Vagina (tissue), 1 donor: ENCODE data around the genes SLITRK3 and WDR49.

- PRO-cap, result no peak
- RAMPAGE, long total RNA, result start-site peak on the minus strand at chr3:161429582-161429613, 25 reads
These were observed 58.0 kb upstream of the SPTSSB start for GRCh38 chr3:161429246-161429758.

DNA sequence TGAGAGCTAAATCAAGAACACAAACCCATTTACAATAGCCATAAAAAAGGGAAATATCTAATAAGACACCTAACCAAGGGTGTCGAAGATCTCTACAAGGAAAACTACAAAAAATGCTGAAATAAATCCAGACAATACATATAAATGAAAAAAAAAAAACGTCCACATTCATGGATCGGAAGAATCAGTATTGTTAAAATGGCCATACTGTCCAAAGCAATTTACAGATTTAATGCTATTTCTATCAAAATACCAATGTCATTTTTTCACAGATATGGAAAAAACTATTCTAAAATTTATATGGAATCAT is 881.0 kb downstream of the SI start:
- PRO-cap, result no peak
- RAMPAGE, long total RNA, result no peak

GRCh38 chr3:165194776-165195663 is 1.2 kb downstream of the SLITRK3 start:
- PRO-cap, result no peak
- RAMPAGE, long total RNA, result no peak

DNA sequence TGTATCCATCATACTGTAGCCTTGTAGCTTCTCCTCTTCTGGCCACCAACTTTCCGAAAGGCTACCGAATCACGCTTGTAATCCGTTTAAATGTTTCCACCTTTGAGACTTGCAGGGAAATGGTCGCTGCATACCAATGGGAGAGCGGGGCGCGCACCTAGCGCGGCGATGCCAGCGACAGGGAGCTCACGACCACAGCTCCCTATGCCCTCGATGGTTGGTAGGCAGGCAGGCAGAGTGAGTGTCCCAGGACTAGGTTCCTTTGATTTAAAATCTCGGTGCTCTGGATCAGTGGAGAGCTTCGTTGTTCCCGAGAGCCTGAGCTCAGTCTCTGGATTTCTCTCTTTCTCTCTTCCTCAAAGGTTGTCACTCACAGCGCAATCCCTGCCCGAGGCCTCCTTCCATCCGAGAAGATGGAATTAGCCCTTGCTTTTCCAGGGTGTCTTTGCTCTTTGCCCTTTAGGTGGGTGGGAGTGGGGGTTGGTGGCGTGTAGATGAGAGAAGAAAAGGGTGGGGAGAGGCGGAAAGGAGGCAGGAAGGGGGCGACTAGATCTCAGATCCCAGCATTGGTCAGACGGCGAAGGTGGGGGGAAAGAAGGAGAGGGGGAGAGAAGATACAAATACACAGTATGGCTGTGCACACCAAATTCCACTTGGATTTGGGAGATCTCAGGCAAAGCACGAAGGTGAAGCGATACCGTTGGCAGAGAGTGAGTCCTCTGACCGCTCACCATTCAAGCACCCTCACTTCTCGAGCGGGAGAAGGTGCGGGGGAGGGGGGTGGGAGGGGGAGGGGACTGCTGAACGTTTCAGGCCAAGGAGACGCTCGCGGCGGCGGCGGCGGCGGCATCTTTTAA is at the start of gene SLITRK3:
TSS of gene SLITRK3 (minus strand) at position 721 of the 857 bp plus-strand sequence.
- PRO-cap, result bidirectional peak, plus-strand start at position 820 of the sequence, minus-strand start at position 740 of the sequence
- RAMPAGE, long total RNA, result no peak

- PRO-cap, result no peak
- RAMPAGE, long total RNA, result no peak
These were observed 49.7 kb downstream of the BCHE start for GRCh38 chr3:165787474-165787931.

GRCh38 chr3:165874645-165875237 is 37.5 kb upstream of the BCHE start:
- PRO-cap, result no peak
- RAMPAGE, long total RNA, result start-site peak on the plus strand at chr3:165875058-165875073, 9 reads

DNA sequence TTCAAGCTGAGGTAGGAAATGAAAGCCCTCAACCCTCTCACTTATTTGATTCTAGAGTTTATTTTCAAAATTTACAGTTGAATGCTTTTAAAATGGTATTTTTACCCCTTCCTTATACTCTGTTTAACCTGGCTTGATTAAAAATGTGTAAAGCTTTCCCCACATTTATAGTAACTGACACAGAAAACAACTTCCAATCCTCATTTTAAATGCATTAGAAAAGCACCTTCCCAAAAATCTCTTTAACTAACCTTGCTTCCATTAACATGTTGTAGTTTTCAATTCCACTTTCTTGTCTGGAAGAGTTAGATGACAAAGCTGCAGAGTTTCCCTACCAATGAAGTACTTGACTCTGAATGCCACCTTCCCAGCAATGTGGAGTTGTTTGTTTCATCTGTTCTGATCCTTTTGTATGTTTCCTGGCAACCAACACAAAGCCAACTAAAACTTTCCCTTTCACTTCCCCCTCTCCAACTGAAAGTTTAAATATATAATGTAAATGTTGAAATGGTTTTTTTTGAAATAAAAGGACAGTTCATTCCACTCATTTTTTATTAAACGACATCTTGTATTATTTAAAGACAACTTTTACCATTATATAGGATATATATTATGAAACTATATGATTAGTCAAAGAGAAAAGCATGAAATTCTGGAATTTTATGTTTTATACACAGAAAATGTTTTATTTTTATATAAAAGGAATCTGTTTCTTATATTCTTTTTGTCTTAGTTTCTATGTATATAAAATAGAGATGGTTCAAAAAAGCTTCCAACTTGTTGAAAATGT is at the start of gene WDR49:
TSS of gene WDR49 (minus strand) at position 360 of the 790 bp plus-strand sequence.
- PRO-cap, result no peak
- RAMPAGE, long total RNA, result start-site peak on the minus strand centred at position 378 of the sequence, 48 bp wide, 13 reads

GRCh38 chr3:167735784-167736178 is 260 bp downstream of the SERPINI1 start:
- PRO-cap, result no peak
- RAMPAGE, long total RNA, result no peak

DNA sequence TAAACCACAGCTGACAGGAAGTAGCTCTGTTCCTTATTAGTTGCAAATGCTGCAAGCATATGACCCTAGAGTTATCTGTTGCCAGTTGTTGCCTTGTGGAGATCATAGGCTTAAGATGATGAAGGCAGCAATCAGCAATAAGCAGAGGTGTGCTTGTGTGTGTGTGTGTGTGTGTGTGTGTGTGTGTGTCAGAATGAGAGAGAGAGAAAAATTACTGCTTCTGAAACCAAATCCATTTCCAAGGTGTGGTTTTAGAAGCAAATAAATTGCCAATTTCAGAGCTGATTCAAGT is 141.2 kb downstream of the SERPINI1 start:
- PRO-cap, result no peak
- RAMPAGE, long total RNA, result no peak

DNA sequence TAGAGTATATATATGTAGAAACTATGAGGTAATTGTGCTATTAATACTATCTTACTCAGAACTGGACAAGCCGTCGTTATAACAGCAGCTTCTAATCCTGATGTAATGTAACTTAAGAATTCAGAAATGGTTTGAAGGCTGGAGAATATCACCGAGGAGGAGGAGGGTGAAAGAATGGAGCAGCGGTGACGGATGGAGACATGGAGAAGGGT is 44.2 kb downstream of the GOLIM4 start:
- PRO-cap, result no peak
- RAMPAGE, long total RNA, result no peak

DNA sequence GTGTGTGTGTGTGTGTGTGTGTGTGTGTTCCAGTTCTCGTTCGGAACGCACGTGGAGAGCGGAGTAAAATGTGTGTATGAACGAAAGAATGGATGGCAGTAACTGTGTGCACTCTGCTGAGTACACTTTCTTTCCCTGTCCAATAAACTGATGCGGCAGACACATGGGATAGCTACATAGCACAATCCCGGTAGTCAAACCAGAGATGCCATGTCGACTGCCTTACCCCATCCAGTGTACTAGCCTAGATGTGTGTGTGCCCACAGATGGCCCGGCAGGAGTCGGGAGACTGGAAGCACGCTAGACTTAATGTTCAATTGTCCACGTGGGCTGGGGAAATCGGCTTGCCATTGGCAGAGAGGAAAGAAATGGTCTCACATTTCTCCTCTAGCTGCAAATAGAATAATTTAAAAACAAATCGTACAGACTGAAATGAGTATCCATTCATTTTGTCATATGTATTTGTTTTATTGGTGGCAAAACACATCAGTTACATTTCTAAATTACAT is 584 bp upstream of the GOLIM4 start:
- PRO-cap, result unidirectional peak, minus-strand start at position 283 of the sequence
- RAMPAGE, long total RNA, result no peak

DNA sequence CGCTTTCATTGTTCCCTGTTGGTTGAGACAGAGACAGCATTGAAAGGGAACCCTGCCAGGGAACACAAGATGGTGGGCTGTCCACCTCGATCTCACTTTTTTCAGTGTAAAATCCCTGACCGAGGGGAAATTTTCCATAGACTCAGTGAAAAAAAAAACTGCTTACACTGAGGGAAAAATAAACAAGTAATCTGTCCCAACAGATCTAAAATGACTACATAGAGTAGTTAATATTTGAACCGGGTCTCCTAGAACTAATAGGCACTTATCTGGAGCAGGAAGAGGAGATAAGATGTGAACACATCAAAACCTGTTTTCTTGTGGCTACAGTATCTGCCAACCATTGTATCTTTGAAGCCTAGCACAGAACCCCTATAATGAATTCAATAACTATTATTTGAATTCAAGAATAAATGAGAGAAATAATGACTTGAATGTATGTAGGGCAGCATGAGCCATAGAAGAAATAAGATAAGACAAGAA is 763.5 kb upstream of the GOLIM4 start:
- PRO-cap, result no peak
- RAMPAGE, long total RNA, result no peak

- PRO-cap, result no peak
- RAMPAGE, long total RNA, result no peak
These were observed 524.7 kb downstream of the MECOM start for GRCh38 chr3:169138674-169139370.

DNA sequence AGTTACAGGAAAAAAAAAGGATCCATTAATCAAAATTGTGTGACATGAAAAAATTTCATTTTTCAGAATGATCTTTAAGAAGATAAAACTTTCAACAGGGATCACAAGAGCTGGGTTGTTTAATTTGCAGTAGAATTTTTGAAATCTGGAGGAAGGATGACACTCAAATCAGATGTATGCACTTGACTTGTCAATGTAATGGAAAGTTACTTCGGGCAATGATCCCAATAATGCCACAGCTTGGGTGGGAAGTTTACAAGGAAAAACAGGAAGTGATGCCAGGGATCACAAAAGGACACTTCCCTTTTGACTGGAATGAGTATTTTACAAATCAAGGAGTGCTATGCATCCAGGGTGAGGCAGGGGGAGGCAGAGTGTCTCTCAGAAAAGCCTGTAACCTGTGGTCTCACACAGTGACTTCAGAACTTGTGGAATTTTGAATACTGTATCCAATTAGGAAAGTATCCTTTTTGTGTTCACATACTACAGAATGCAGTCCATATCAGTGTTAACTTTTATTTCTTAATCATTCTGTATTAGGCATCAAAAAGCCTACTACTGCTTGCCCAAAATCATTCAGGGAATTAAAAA is 445.2 kb downstream of the MECOM start:
- PRO-cap, result no peak
- RAMPAGE, long total RNA, result no peak

- PRO-cap, result no peak
- RAMPAGE, long total RNA, result no peak
These were observed 420.4 kb downstream of the MECOM start for GRCh38 chr3:169243008-169243543.

DNA sequence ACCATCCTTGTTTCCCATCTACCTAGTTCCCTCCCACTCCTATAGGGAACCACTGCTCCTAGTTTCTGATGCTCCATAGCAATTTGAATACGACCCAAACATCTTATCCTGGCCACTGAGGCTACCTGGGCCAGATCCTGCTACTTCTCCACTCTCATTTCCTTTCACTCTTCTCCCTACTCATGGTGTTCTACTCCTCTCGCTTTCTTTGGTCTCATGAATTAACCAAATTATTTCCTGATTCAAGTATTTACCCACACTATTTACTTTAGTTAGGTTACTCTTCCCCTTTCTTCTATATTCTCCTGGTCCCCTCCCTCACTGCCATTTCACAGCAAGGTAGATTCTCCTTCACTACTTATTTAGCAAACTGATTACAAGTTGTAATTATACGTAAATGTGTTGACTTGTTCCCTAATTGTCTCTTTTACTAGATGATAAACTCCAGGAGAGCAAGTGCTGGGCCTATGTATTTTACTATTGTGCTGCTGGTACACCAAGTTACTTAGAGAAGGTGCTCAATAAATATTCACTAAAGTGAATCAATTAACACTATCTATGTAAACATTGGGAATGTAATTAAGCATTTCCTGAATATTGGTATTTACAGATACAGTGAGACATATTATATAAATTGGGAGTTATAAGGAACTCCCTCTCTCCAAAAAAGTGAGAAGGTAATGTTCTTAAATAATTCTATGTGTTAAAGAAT is 355.6 kb downstream of the MECOM start:
- PRO-cap, result no peak
- RAMPAGE, long total RNA, result start-site peak on the minus strand centred at position 87 of the sequence, 256 bp wide, 10 reads; start-site peak on the minus strand centred at position 475 of the sequence, 70 bp wide, 11 reads

GRCh38 chr3:169348813-169349645 is 314.5 kb downstream of the MECOM start:
- PRO-cap, result no peak
- RAMPAGE, long total RNA, result no peak

GRCh38 chr3:169667806-169669019 is 4.7 kb upstream of the MECOM start:
- PRO-cap, result no peak
- RAMPAGE, long total RNA, result no peak

DNA sequence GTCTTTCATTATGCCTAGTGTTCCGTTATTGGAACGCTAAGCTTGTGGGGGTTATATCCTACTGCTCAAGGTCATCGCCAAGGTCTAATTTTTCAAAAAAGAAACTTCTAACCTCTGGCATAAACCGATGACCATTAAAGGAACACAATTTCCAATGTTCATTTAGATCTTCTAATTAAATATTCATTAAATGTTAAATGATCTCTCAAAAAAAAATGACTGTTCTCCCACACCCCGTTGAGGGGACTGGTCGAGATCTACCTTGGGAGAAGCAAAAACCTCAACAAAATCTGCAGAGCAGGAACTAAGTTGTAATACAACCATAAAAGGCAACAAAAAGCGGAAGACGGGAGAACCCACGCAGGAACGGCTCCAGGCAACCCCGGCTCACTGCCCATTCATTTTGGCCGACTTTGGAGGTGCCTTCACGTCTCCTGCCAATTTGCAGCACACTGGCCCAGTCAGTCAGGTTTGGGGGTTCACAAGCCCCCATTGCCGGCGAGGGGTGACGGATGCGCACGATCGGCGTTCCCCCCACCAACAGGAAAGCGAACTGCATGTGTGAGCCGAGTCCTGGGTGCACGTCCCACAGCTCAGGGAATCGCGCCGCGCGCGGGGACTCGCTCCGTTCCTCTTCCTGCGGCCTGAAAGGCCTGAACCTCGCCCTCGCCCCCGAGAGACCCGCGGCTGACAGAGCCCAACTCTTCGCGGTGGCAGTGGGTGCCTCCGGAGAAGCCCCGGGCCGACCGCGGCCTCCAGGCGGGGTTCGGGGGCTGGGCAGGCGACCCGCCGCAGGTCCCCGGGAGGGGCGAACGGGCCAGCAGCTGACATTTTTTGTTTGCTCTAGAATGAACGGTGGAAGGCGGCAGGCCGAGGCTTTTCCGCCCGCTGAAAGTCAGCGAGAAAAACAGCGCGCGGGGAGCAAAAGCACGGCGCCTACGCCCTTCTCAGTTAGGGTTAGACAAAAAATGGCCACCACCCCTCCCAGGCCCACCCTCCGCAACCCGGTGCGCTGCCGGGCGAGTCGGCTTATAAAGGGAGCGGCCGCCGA is 5.0 kb downstream of the ACTRT3 start:
- PRO-cap, result bidirectional peak, plus-strand start at position 401 of the sequence, minus-strand start at position 248 of the sequence; unidirectional peak, plus-strand start at position 558 of the sequence; unidirectional peak, plus-strand start at position 586 of the sequence; bidirectional peak, plus-strand start outside the sequence, minus-strand start at position 1,006 of the sequence
- RAMPAGE, long total RNA, result start-site peak on the minus strand centred at position 976 of the sequence, 67 bp wide, 131 reads

DNA sequence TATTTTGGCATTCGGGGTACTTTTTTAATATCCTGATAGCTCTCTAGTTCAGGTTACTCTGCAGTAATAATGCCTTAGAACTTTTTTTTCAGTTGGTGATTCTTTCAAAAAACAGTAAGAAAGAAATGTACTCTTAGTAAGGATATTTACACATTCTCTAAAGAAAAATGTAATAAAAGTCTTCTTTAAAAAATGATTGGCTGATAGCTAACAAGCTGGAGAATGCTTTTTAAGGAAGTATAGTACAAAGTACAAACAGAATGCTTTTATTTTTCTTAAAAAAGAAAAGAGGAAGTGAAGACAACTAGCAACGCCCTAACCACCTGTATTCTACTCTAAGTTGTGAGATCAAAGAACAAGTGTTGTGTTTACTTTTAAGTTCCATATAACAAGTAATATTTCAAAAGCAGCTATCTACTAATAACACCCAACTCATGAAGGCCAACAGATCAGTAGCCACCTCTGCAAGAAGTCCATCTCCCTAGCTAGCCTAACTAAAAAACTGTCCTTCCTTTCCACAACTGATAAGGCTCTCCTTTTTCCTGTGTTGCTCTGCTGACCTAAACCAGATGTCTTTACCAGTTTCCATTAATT is 27.1 kb downstream of the PHC3 start:
- PRO-cap, result no peak
- RAMPAGE, long total RNA, result no peak